Measurements from ENCODE around the genes GPRIN3 and MMRN1.

DNA sequence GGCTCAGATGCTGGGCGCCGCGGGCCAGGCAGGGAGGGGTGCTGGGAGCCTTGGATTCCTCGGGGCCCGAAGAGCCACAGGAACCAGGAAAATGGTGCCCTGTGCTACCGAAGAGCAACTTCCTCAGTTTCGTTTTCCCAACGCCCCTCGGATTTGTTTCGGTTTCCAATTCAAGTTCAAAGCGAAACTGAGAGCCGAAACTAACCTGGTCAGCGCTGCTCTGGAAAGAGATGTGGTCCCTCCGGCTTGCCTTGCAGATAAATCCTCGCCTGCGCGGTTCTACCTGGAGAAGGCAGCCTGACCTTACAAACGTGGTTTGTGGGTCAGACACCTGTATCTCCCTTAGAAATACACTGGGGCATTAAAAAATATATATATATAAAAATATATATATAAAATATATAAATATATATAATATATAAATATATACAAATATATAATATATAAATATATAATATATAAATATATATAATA lies 641 bp downstream of the HERC6 start:
- PRO-cap, result bidirectional peak, plus-strand start at position 194 of the sequence, minus-strand start at position 125 of the sequence; unidirectional peak, minus-strand start at position 259 of the sequence

DNA sequence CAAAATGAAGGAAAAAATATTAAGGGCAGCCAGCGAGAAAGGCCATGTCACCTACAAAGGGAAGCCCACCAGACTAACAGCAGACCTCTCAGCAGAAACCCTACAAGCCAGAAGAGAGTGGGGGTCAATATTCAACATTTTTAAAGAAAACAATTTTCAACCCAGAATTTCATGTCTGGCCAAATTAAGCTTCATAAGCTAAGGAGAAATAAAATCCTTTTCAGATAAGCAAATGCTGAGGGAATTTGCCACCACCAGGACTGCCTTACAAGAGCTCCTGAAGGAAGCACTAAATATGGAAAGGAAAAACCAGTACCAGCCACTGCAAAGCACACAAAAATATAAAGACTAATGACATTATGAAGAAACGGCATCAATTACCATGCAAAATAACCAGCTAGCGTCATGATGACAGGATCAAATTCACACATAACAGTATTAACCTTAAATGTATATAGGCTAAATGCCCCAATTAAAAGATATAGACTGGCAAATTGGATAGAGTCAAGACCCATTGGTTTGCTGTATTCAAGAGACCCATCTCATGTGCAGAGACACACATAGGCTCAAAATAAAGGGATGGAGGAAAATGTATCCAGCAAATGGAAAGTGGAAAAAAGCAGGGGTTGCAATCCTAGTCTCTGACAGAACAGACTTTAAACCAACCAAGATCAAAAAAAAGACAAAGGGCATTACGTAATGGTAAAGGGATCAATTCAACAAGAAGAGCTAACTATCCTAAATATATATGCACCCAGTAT lies 43.6 kb downstream of the HERC3 start:
- PRO-cap, result no peak

GRCh38 chr4:88655098-88655688 lies 42.4 kb downstream of the NAP1L5 start:
- PRO-cap, result no peak

- PRO-cap, result no peak
Observed at GRCh38 chr4:88738110-88738782, 40.6 kb upstream of the NAP1L5 start.

GRCh38 chr4:88778854-88779161 lies 81.2 kb upstream of the NAP1L5 start:
- PRO-cap, result no peak

DNA sequence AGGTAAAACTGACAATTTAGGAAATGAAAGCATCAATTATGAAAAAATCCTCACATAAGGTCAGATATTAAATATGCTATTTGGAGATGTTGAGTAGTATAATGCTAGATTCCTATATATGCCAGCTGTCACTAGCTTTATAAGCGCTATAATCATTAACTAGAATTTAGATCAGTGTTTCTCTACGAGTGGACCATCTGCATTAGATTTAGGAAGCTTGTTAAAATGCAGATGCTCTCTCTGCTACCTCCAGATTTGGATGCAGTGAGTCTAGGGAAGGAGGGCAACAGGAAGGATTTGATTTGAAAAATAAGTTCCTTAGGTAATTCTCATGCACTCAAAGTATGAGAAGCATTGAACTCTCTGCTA lies 122.8 kb upstream of the NAP1L5 start:
- PRO-cap, result no peak

DNA sequence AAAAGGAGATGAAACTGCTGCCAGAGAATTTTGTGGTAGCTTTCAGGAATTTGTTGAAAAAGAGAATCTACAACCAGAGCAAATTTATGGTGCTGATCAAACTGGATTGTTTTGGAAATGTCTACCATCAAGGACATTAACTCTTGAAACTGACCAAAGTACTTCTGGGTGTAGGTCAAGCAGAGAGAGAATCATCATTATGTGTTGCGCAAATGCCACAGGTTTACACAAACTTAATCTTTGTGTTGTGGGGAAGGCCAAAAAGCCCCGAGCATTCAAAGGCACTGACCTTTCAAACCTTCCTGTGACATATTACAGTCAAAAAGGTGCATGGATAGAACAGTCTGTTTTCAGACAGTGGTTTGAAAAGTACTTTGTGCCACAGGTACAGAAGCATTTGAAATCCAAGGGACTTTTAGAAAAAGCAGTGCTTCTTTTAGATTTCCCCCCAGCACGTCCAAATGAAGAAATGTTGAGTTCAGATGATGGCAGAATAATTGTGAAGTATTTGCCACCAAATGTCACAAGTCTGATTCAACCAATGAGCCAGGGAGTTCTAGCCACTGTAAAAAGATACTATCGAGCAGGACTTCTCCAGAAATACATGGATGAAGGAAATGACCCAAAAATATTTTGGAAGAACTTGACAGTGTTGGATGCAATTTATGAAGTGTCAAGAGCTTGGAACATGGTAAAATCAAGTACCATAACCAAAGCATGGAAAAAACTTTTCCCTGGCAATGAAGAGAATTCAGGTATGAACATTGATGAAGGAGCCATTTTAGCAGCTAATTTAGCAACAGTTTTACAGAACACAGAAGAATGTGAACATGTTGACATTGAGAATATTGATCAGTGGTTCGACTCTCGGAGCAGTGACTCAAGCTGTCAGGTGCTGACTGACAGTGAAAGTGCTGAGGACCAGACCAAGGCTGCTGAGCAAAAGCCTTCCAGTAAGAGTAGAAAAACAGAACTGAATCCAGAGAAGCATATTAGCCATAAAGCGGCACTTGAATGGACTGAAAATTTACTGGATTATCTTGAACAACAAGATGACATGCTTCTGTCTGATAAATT lies 2.4 kb downstream of the TIGD2 start:
- PRO-cap, result no peak

GRCh38 chr4:89157496-89158197 lies 46.3 kb downstream of the TIGD2 start:
- PRO-cap, result no peak

DNA sequence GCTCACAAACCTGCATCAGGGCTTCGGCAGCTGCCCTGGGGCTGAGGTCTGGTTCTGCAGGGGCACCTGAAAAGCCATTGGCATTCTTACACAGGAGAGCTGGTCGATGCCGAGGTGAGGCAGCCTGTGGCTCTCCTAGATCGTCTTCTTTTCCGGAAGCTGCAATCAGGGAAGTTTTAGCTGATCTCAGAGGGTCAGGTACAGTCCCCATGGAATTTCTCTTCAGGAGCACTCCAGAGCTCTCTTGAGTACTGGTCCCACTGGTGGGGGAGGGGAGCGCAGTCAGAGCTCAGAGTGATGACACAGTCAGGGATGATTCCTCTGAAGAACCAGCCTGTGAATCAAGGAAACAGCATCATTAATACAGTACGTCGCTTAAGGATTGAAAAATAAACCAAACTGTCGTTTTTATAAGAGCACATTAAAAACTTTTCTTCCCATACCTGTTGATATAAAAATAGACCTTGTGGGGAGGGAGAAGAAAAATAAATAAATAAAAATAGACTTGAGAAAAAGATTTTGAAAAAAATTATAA lies 57.6 kb downstream of the GPRIN3 start:
- PRO-cap, result no peak

GRCh38 chr4:89307217-89308205 lies at the start of gene GPRIN3:
TSS of gene GPRIN3 (minus strand) at chr4:89307800.
- PRO-cap, result bidirectional peak, plus-strand start at chr4:89308109, minus-strand start at chr4:89307765

- PRO-cap, result bidirectional peak, plus-strand start at chr4:89894885, minus-strand start at chr4:89894577
Observed at GRCh38 chr4:89894425-89895632, at the start of gene MMRN1. TSS of gene MMRN1 (plus strand) at chr4:89894854.

- PRO-cap, result no peak
Observed at GRCh38 chr4:90129135-90129544, 1.9 kb downstream of the CCSER1 start.

GRCh38 chr4:90932621-90932934 lies 805.4 kb downstream of the CCSER1 start:
- PRO-cap, result no peak

GRCh38 chr4:92028855-92029369 lies 274.9 kb upstream of the GRID2 start:
- PRO-cap, result no peak

- PRO-cap, result bidirectional peak, plus-strand start at chr4:92305771, minus-strand start at chr4:92305611
Observed at GRCh38 chr4:92305114-92305940, 1.6 kb downstream of the GRID2 start.

DNA sequence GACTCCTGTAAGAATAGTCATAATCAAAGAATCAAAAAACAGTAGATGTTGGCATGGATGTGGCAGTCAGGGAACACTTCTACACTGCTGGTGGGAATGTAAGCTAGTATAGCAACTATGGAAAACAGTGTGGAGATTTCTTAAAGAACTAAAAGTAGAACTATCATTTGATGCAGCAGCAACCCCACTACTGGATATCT lies 8.9 kb downstream of the GRID2 start:
- PRO-cap, result unidirectional peak, minus-strand start at position 78 of the sequence

DNA sequence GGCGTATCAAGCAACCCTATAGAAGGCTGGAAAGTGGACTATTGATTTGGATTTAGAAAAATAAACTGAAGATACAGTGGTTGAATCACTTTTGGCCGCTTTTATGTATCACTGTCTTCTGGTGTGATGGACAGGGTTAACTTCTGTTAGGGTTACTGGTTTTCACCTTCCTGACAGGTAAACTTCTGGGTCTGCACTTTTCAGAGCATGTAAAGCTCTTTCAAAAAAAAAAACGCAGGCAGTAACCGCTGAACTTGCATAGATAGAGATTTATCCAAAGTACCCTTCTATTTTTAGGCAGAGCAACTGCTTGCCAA lies 488 bp upstream of the PDLIM5 start:
- PRO-cap, result no peak

- PRO-cap, result no peak
Observed at GRCh38 chr4:94534512-94535356, 83.0 kb downstream of the PDLIM5 start.

- PRO-cap, result no peak
Observed at GRCh38 chr4:94667502-94668358, 90.0 kb upstream of the BMPR1B start.

DNA sequence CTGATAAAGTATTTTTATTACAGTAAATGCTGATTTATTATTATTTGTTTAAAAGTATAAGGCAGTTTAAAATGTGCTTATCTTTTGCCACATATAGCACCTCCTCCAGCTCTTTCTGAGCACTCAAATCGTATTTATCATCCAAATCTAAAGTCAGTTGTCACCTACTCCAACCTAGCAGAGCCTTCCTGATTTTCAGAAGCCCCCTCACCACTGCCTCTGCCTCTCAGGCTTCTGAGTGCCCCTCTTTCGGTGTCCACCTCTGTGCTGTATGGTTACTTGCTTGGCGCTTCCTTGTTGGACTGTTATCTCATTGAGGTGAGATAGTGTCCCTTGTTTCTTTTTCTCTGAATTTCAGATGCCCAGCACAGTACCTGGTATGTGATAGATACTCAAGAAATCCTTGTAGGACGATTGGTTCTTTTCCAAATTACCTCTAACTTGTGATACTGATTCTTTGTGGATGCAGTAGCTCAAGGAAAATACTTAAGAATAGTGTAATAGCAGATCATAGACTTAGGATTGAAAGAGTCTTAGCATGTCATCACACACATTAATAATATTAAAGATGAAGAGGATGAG lies 2.7 kb downstream of the BMPR1B start:
- PRO-cap, result bidirectional peak, plus-strand start at position 339 of the sequence, minus-strand start at position 307 of the sequence